BJ (cell line): ENCODE results near the genes RNF213 and NPTX1.

GRCh38 chr17:79800049-79800805, 3.4 kb upstream of the CBX8 start:
- CAGE, long polyA plus RNA = no peak
- RRBS = 5% methylated on average over 10 of the region's 33 CpGs

- CAGE, long polyA plus RNA = no peak
- RRBS = 2% methylated on average over 10 of the region's 25 CpGs
Observed at GRCh38 chr17:79813543-79813746, 16.6 kb upstream of the CBX8 start.

GRCh38 chr17:79829116-79829315, 10.2 kb downstream of the CBX4 start:
- CAGE, long polyA plus RNA = no peak
- RRBS = no CpG with 5 or more reads among the region's 1 CpG

GRCh38 chr17:79842520-79843559, 3.6 kb upstream of the CBX4 start:
- CAGE, long polyA plus RNA = no peak
- RRBS = 15% methylated on average over 13 of the region's 80 CpGs

GRCh38 chr17:79925658-79926593, 86.7 kb upstream of the CBX4 start:
- CAGE, long polyA plus RNA = no peak
- RRBS = 78% methylated on average over 16 of the region's 31 CpGs

DNA sequence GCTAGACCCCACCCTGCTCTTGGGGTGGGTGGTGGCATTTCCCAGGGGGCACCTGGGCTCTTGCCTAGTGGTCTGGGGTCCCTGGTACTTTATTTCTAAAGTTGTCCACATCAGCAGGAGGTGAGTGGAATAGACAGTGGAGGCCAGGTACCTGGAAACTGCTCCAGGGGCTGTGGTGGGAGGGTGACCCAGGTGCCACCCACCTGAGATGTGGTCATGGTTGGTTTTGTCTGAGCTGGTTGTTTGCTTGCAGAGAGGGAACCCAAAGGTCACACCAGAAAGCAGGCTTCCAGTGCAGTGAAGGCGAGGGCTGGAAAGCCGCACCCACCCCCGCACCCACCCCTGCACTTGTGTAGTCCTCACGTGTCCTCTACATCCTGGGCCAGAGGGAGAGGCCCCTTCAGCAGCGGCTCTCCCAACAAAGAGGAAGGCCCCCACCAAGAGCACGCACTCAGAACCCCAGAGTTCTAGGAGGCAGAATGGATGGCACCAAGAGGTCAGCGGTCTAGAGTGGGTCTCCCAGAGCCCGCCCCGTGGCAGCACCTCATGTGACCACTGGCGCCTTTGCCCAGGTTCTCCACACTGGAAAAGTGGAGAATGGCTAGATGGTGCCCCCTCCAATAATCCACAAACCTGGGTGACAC, 92.6 kb upstream of the CBX4 start:
- CAGE, long polyA plus RNA = no peak
- RRBS = no CpG with 5 or more reads among the region's 10 CpGs

GRCh38 chr17:79936121-79937416, 97.3 kb upstream of the CBX4 start:
- CAGE, long polyA plus RNA = no peak
- RRBS = no CpG with 5 or more reads among the region's 34 CpGs

DNA sequence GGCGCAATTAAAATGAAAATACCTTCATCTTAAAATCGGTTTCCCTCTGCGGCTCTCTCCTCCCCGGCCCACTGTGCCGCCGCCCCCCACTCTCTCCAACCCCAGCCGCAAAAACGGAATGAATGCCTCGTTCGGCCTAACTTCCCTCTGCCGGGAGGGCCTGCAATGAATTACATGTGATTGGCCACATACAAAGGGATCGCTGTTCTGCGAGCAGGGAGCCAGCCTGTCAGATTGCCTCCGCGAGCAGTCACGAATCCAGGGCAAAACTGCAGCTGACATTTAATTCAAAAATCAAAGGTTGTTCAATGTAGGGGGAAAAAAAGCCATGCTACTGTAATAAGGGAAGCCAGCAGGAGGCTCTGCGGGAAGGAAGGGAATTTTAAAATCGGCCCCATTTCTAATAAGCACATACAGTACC, 84.9 kb downstream of the TBC1D16 start:
- CAGE, long polyA plus RNA = no peak
- RRBS = 74% methylated on average over 6 of the region's 18 CpGs

- CAGE, long polyA plus RNA = no peak
- RRBS = 3% methylated on average over 8 of the region's 33 CpGs
Observed at GRCh38 chr17:79991157-79991990, 44.3 kb downstream of the TBC1D16 start.

GRCh38 chr17:80002535-80003075, 33.1 kb downstream of the TBC1D16 start:
- CAGE, long polyA plus RNA = no peak
- RRBS = no CpG with 5 or more reads among the region's 21 CpGs

DNA sequence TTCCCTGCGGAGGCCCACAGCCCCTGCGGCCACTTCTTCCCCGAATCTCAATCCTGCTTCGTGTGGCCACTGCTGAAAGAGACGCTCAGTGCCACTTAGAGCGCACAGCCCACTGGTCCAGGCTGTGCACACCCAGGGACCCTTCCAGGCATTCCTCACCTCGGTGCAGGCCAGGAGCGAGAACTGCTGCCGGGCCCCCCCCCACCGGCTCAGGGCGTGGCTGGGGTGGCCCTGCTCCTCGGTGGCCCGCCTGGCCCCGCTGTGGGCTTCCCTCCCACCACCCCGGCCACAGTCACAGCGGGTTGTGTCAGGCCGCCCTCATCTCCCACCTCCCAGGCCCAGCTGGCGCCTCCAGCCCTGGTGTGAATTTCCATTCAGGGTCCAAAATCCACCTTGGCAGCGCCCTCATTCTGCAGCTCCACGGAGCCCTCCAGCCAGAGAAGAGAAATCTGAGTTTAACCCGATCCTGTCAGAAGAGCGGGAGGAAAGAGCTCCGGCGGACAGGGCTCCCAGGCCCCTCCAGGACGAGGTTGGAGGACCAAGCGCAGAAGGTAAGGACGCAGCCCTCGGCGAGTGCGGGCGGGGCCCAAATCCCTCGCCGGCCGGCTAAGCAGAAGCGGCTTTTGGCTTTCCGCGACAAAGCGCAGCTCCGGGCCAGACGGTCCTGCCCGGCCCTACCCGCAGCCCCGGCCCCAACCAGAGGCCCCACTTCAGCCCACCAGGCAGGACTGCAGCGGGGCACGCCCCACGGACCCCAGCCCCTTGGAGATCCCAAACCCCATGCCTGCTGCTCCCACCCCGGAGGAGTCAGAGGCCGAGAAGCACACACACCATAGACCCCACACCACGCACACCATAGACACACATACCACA, 12.0 kb downstream of the TBC1D16 start:
- CAGE, long polyA plus RNA = no peak
- RRBS = 30% methylated on average over 20 of the region's 49 CpGs

DNA sequence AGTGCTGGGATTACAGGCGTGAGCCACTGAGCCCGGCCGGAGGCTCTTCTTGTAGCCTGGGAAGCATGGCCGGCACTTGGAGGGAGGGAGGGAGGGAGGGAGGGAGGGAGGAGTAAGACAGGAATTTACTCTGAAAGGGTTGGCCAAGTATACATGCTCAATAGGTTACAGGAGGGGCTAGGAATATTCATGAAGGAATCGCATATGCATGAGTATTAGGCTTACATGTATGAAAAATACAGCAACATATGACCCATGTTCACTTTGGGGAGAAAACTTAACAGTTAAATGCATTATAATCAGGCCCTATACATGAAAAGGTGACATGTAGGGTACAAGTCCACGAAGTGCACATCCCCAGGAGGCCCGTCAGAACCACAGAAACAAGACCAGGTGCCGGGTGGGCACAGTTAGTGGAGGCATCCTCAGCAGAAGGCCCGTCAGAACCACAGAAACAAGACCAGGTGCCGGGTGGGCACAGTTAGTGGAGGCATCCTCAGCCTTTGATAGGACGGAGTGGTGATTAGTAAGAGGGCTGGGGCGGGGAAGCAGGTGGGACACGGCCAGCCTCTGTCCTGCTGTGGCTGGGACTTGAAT, 3.3 kb upstream of the RNF213 start:
- CAGE, long polyA plus RNA = no peak
- RRBS = 96% methylated on average over 1 of the region's 13 CpGs

DNA sequence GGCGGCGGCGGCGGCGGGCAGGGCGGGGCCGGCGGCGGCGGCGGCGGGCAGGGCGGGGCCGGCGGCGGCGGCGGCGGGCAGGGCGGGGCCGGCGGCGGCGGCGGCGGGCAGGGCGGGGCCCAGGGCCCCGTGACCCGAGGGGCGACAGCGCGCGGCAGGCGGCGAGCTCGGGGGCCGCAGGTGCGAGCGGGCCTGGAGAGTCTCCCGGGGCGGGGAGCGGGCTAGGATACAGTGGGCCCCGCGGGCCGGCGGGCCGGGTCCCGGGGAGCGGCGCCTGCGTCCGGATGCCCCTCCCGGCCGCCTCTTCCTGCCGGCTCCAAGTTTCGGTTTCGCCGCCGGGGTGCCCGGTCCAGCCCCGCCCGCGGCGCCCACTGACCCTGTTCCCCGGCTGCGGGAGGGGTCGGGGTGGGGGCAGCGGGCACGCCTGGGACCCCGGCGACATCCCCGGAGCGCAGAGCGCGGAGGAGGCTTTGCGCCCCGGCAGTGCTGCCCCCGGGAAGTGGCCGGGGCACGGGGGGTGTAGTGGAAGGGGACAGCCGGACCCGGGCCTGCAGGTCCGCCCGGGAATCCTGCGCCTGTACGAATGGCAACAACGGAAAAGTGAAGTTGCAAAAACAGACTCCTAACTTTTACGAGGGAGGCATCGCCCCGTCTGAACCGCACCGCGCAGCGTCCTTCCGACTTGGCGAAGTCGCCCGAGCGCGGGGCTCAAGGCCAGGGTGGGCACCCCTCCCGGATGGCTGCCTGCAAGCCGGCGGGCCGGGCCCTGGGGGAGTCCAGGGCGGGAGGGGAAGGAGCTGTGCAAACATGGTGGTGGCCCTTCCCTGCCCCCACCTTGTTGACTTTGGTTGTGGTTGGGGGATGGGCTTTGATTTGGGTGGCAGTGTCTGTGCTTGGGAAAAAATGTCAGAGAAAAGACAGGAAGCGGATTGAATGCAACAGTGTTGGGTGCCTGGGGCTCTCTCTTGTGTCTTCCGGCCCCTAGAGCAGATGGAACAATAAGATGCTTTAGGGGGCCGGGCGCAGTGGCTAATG, at the start of gene RNF213:
Gene RNF213, plus strand, starts transcription at position 130 of the 1,035 bp plus-strand sequence.
- CAGE, long polyA plus RNA = start-site peak on the plus strand centred at position 121 of the sequence, 42 bp wide, 261 and 191 reads in 2 replicates
- RRBS = 1% methylated on average over 20 of the region's 109 CpGs

DNA sequence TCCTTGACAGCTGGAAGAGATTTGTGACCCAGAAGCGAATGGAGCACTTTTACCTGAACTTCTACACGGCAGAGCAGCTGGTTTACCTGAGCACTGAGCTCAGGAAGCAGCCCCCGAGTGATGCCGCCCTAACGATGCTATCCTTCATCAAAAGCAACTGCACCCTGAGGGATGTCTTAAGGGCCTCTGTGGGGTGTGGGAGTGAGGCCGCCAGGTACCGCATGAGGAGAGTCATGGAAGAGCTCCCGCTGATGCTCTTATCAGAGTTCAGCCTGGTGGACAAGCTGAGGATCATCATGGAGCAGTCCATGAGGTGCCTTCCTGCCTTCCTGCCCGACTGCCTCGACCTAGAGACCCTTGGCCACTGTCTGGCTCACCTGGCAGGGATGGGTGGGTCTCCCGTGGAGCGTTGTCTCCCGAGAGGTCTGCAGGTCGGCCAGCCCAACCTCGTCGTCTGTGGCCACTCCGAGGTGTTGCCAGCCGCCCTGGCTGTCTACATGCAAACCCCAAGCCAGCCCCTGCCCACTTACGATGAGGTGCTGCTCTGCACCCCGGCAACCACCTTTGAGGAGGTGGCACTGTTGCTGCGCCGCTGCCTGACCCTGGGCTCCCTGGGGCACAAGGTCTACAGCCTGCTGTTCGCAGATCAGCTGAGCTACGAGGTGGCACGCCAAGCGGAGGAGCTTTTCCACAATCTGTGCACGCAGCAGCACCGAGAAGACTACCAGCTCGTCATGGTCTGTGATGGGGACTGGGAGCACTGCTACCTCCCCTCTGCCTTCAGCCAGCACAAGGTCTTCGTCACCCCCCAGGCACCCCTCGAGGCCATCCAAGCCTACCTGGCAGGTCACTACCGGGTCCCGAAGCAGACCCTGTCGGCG, 75.3 kb upstream of the ENDOV start:
- CAGE, long polyA plus RNA = no peak
- RRBS = 95% methylated on average over 4 of the region's 35 CpGs

- CAGE, long polyA plus RNA = no peak
- RRBS = no CpG with 5 or more reads among the region's 15 CpGs
Observed at GRCh38 chr17:80383516-80384451, 31.2 kb upstream of the ENDOV start.

DNA sequence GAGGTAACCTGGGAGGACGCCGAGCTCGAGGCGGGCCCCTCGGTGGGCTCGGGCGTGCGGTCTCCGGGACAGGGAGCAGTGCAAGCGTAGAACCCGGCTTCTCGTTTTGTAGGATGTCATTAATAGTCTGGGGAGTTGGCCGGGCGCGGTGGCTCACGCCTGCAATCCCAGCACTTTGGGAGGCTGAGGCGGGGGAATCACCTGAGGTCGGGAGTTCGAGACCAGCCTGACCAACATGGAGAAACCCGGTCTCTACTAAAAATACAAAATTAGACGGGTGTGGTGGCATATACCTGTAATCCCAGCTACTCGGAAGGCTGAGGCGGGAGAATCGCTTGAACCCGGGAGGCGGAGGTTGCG, 832 bp downstream of the ENDOV start:
- CAGE, long polyA plus RNA = no peak
- RRBS = no CpG with 5 or more reads among the region's 27 CpGs

DNA sequence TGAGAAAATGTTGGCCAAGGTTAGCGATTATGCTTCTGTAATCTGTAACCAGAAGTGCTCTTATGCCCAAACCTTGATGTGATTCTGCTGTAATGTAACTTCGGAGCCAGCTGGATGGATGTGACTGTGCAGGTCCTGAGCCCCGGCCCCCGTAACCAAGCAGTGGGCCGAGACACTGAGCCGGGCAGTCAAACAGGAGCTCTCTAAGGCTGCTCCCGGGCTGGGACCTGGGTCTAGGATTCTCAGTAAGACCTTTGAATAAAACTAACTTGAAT, 22.8 kb downstream of the ENDOV start:
- CAGE, long polyA plus RNA = no peak
- RRBS = 81% methylated on average over 3 of the region's 7 CpGs

DNA sequence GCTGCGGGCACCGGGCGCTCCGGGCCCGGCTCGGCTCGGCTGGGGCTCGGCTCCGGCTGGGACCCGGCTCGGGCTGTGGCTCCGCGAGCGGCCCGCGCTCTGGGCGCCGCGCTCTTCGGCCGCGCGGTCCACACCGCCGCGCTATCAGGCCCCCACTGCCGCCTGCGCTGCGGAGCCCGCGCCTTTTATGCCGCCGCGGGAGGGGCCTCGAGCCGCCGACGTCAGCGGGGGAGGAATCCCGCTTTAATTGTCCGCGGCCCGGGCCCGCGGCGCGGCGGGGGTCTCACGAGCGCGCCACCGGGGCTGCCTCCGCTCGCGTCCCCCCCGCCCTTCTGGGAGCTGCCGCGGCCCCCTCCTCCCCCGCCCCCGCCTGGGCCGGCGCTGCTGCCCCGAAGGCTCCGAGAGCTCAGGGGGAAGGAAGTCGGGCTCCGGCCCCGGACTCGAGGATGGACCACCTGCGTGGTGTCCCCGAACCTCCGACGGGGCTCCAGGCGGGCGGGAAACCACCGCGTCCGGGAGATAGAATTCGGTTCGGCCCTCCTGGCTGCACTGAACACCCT, at the start of gene NPTX1:
Gene NPTX1, minus strand, starts transcription at position 160 of the 560 bp plus-strand sequence.
- CAGE, long polyA plus RNA = no peak
- RRBS = 3% methylated on average over 36 of the region's 79 CpGs

GRCh38 chr17:80501412-80501941, 25.1 kb upstream of the NPTX1 start:
- CAGE, long polyA plus RNA = no peak
- RRBS = no CpG with 5 or more reads among the region's 17 CpGs

- CAGE, long polyA plus RNA = no peak
- RRBS = no CpG with 5 or more reads among the region's 11 CpGs
Observed at GRCh38 chr17:80601169-80601512, 56.5 kb downstream of the RPTOR start.